Neural crest cell (in vitro differentiated cells): ENCODE data around the genes SLAIN1 and NDFIP2.

DNA sequence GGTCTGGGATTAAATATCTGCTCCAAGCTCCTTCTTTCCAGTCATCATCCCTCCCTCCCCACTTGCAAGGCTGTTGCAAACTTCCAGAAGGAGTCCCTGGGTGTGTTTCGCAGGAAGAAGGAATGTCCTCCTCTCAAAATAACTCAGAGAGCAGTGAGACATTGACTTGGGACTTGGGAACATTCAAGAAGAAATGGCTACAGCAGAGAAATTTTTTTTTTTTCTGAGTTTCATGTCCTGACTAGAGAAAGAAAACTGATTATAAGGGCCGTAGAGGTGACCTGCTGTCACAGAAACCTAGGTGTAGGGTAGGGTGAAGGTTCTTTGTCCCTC lies 63.6 kb upstream of the MYCBP2 start:
- PRO-cap, result no peak

DNA sequence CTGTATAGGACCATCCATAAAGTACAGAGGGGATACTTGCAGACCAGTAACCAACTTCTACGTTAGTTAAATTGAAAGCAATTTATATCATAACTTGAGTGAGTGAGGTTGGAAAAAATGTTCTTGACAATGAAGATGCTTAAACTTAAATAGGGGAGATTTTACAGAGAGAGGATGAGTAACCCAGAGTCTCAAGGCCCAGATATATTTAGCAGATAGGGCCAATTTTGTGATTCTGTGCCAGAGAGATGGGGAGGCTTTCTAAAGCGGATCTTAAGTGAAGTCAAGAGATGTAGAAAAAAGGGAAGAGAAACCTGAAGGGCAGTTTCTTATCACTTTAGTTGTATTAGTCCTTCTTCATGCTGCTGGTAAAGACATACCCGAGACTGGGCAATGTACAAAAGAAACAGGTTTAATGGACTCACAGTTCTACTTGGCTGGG lies 102.3 kb upstream of the MYCBP2 start:
- PRO-cap, result no peak

- PRO-cap, result bidirectional peak, plus-strand start at chr13:77697287, minus-strand start at chr13:77697159; bidirectional peak, plus-strand start at chr13:77697717, minus-strand start at chr13:77697442
Observed at GRCh38 chr13:77697025-77697776, at the start of gene SLAIN1. Gene SLAIN1 (plus strand): TSS chr13:77697687.

DNA sequence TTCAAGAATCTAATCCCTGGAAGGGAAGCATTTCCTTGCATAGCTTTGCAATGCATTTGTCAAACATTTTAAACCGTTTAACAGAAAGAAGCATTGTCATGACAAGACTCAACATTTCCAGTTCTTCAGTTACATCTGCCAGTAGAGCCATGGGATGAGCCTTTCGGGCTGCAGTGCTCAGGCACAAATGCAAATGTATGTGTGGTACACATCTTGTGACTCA lies 64.8 kb downstream of the EDNRB start:
- PRO-cap, result bidirectional peak, plus-strand start at position 120 of the sequence, minus-strand start outside the sequence

- PRO-cap, result no peak
Observed at GRCh38 chr13:77990967-77991571, 72.4 kb upstream of the EDNRB start.

GRCh38 chr13:78595795-78596740 lies 7.3 kb downstream of the POU4F1 start:
- PRO-cap, result no peak

DNA sequence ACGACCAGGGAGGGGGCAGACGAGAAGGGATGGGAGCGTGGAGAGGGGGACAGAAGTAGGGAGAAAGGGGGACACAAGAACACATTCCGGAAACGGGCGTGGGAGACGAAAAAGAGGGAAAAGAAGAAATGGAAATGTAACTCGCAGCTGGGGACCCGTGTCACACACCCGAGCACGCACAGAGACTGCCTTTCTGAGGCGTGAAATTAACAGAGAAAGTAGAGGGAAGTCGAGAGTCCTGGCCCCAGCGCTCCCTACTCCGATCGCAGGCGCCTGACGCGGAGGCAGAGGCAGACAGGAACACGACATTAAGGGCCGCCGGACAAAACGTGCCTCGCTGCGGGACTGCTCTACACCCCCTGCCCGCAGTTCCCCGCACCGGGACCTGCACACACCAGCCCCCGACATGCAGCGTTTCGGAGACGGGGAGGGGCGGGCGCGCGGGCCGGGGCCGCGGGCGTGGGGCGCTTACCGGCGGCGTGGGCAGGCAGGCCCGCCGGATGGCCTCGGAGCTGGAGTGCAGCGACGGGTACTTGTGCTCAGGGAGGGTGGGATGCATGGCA lies 539 bp downstream of the POU4F1 start:
- PRO-cap, result no peak

DNA sequence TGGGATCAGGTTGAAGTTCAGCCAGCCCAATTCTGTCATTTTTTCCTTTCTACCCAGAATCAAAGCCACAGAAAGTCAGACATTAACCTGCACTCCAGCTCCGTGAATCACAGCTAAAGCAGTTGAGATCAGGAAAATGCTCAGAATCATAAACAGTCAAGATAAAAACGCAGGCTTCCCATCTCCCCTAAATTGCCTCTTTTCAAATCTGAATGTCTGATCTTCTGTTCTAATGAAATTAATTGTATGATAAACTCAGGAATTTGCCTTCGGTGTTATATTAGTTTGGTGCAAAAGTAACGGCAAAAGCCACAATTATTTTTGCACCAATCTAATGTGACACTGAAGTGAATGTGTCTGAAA lies 208.9 kb upstream of the OBI1 start:
- PRO-cap, result no peak

DNA sequence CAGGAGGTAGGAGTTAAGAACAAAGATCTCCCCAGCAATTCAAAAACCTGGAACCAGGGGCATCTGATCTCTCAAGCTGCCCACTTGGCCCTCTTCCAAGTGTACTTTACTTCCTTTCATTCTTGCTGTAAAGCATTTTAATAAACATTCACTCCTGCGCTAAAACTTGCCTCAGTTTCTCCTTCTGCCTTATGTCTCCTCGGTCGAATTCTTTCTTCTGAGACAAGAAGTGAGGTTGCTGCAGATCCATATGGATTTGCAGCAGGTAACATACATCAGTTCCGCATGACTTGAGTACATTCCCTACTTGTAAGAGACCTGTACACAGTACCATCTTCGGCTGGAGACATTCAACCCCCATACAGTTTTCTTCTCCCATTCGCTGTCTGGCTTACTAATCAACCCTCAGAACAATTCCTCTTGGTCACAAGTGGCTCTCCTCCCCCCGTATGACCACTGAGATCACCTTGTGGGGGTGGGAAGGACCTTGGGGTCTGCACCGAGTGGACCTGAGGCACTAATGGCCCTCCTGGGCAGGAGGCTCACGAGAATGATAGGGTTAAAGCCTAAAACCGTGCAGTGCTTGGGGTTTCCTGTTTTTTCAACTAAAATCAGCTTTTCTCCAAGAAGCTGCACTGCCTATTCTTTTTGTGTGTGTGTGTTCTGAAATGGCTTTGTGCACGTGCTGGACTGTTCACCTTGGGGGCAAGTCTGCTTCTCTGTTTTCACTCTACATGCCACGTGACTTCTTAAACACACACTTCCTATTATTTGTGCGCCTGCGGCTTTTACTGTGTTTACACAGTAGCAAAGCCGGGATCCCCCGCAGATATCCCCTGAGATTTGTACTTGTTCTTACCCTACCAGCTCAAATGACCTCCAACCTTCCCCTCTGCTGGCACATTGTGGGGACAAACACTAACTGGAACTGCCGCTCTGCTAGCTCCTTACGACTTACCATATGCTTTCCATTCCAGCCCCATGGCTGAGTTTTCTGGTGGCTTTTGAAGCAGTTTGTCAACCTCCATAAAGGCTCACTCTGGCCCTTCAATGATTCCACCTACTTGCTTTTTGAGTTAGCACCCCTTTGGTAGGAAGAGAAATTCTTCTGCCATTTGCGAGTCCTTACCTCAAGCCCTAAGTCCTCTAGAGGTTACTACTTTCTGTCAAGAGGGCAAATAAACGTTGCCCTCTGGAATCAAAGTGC lies 12.4 kb downstream of the RBM26 start:
- PRO-cap, result no peak

DNA sequence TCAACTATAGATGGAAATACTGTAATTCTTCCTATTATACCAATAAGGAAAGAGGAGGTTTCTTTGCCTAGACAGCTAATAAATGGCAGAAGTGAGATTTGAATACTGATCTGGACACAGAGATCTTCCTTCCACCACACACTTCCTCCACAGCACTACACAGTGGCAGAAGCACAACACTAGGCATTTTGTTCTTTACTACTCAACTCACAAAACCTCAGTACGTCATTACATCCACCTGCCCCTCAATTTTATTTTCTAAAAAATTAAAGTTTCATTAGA lies 4.4 kb downstream of the RBM26 start:
- PRO-cap, result no peak

DNA sequence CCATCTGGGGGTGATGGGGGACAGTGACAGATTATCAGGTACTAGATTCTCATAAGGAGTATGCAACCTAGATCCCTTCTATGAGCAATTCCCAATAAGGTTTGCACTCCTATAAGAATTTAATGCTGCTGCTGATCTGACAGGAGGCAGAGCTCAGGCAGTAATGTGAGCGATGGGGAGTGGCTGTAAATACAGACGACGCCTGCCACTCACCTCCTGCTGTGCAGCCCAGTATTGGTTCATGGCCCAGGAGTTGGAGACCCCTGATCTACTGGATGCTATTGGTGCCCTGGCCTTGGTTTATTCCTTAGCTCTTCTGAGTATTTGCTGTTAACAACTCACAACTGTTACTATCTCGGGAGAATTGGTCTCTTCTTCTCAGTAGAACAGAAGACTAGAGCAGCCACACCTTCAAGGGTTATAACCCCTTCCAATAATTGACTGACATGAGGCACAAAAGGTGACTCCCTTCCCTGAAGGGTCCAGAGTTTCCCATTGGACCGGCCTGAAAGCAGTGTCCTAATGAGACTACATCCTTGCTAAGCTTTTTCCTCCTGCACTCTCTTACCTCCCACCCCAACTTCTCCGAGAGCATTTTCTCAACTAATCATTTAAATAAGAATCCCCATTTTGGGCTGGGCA lies 35.0 kb upstream of the RBM26 start:
- PRO-cap, result no peak

- PRO-cap, result bidirectional peak, plus-strand start at chr13:79481455, minus-strand start at chr13:79481005
Observed at GRCh38 chr13:79480649-79481589, at the start of gene NDFIP2. Gene NDFIP2 (plus strand): TSS chr13:79481155.

GRCh38 chr13:80303479-80303967 lies 37.4 kb downstream of the SPRY2 start:
- PRO-cap, result no peak

DNA sequence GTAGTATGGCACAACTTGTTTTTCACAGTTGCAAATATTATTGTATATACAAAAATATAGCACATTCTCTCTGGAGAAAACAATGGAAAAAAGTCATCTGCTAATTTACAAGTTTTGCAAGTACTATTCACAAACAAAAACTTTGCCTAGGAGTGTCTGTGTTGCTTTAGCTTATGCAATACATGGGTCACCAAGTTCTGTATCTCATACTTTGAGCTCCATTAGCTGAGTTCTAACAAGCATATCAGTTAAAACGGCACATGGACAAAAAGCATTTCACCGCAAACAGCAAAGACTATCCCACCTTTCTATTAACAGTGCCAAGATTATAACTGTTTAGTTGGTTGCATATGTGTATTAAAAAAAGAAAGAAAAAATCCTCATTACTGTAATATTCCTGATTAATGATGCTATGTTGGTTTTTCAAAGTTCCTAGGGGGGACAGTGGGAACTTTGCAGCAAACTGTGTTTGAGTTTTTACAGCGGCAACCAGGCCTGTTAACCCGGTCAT lies 4.5 kb downstream of the SPRY2 start:
- PRO-cap, result unidirectional peak, minus-strand start at position 303 of the sequence

DNA sequence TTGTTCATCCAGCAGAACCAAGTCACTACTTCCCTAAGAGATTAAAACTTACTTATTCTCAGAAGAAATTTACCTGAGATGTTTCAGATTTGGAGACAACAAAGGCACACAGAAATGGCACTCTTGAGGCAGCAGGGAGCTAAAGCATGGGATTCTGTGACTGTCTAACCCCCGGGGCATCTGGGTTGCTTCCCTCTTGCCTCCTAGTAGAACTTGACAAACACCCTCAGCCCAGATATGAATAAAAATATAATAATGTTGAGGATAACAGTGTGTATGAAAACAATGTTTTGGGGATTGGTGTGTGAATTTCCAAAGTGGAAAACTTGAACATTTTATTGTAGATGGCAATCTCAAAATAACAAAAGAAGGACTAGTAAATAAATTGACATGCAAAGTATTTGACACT lies 1393.6 kb upstream of the SPRY2 start:
- PRO-cap, result no peak

DNA sequence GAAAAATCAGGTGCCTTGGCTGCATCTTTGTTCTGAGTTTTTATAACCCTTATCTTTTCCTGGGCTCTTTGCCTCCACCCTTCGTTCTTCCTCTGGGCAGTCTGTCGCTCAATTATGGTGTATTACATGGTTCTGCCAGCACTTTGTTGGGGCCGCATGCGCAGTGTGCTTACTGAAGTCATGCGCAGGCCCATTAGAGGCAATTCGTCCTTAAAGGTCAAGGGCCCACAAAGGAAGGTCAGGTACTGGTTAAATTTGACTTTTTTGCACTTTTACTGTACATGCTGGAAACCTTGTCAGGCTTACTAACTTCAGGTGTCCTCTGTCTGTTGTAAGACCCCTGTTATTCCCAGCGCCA lies 761.8 kb upstream of the SLITRK5 start:
- PRO-cap, result no peak

DNA sequence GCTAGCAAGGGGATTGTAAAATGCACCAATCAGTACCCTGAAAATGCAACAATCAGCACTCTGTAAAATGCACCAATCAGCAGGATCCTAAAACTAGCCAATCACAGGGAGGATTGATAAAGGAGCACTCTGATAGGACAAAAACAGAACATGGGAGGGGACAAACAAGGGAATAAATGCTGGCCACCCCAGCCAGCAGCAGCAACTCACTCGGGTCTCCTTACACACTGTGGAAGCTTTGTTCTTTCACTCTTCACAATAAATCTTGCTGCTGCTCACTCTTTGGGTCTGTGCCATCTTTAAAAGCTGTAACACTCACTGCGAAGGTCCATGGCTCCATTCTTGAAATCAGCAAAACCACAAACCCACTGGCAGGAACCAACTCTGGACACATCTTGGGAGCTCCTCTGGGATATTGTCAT lies 337.4 kb upstream of the SLITRK5 start:
- PRO-cap, result no peak

GRCh38 chr13:87674328-87674666 lies 3.1 kb downstream of the SLITRK5 start:
- PRO-cap, result no peak

GRCh38 chr13:87720568-87721146 lies 49.5 kb downstream of the SLITRK5 start:
- PRO-cap, result no peak

DNA sequence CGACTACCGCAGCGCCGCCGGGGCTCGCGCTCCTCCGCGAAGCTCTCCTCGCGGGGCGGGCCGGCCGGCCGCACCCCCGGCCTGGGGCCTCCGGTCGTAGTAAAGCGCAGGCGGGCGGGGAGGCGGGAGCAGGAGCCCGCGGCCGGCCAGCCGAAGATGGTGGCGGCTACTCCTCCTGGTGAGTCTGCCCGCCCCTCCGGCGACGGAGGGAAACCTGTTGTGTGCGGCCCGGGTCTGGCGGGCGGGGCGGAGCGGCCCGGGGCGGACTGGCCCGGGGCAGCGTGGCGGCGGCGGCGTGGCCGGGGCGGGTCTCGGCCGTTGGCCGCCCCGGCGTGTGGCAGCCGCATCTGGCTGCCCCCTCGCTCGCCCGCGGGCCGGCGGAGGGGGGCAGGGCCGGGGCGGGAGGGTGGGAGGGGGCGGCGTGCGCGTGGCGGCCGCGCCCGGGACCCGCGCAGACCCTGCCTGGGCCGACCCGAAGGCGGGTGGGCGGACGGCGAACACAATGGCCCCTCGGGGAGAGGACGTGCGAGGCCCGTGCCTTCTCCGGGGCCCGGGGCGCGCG lies 50.6 kb upstream of the GPC5 start:
- PRO-cap, result bidirectional peak, plus-strand start at position 452 of the sequence, minus-strand start at position 349 of the sequence